Parotid gland (tissue), 1 donor: ENCODE measurements around a stretch of chr5.

- PRO-cap = no peak
Observed at GRCh38 chr5:170357661-170358619, 31.2 kb downstream of the KCNMB1 start.

GRCh38 chr5:170390687-170391172 is 1.6 kb upstream of the KCNMB1 start:
- PRO-cap = no peak

- PRO-cap = no peak
Observed at GRCh38 chr5:170767395-170768091, 16.0 kb upstream of the GABRP start.

DNA sequence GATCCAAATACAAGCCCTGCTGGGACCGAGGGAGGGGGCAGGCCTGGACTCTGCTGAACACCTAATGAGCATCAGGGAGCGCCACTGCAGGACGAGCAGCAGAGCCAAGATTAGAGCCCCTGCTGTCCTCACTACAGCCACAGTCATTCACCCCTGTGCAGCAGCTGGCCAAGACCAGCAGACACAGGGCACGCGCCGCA is 301 bp downstream of the GABRP start:
- PRO-cap = no peak

GRCh38 chr5:170862174-170862975 is 557 bp downstream of the RANBP17 start:
- PRO-cap = no peak

DNA sequence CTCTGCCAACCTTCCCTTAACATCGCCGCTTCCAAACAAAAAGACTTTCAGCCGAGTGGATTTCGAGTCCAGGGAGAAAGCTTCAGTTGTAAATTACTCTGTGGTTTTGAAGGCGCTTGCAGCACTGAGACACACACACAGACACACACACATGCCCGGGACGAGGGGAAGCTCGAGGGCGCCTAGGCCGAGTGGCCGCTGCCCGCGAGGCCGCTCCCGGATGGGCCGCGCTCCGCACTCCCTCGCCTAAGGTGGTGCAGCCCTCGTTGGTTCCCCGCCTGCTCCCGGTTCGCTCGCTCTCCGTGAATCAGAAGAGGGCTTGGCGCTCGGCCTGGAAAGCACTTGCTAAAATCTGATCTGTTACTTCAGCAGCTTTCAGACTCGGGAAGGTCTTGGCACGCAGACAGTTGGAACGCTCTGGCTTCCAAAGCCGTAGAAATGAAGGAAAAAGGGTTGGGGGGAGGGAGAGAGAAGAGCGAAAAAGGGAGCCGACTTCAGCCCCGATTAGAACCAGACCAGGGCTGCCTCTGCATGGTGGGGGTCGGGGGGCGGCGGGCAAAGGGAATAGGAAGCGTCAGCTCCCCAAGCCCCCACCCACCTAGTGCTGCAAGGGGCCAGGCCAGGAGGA is 1.5 kb downstream of the FGF18 start:
- PRO-cap = no peak

DNA sequence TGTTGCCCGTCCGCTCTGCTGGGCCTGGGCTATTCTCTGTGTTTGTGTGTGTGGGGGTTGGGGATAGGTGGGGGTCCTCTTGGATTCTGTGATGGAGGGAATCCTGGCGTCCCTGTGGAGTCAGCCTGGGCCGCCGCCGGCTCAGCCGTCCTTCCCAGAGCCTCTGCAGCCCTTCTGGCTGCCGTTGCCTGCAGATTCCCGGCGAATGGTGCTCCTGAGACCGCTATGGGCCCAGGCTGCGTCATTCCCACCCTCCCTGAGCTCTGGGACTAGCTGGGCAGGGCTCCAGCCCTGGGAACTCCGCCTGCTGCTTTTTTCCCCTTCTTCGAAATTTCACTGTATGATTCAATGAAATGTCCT is 64.3 kb downstream of the FGF18 start:
- PRO-cap = unidirectional peak, minus-strand start at position 165 of the sequence

DNA sequence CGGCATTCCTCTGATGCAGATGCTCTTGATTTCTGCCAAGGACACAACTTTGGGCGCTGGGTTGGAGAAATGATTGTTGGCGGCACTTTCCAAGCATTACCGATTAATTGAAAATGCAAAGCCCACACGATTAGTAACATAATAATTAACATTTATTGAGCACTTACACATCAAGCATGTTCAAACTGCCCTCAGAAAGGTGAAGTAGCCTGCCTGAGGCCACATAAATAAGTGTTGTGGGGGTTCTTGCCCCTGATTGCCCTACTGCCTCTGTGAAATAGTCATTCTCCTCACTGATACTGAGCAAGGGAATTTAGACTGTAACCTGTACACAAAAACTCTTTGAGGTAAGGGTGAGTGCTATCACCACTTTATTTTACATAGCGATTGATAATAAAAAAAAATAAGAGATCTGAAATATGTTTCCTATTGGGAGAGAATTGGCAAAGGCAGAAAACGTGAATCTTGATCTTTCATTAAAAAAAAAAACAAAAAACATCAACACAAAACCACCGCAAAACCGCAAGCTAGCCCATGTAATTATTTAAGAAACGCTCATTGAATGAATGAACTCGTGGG is 73.7 kb downstream of the FGF18 start:
- PRO-cap = no peak

DNA sequence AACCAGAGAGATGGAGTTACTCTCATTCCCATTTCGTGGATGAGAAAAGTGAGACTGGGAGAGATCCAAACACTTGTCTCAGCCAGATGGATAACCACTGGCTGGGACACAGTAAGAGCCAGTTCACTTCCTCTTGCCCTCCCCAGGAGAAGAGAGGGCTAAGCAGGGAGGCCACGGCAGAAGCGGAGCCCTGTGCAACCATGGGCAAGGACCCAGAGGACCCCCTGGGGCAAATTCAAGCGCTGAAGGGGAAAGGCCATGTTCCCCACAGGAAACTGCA is 137.3 kb upstream of the SMIM23 start:
- PRO-cap = no peak

DNA sequence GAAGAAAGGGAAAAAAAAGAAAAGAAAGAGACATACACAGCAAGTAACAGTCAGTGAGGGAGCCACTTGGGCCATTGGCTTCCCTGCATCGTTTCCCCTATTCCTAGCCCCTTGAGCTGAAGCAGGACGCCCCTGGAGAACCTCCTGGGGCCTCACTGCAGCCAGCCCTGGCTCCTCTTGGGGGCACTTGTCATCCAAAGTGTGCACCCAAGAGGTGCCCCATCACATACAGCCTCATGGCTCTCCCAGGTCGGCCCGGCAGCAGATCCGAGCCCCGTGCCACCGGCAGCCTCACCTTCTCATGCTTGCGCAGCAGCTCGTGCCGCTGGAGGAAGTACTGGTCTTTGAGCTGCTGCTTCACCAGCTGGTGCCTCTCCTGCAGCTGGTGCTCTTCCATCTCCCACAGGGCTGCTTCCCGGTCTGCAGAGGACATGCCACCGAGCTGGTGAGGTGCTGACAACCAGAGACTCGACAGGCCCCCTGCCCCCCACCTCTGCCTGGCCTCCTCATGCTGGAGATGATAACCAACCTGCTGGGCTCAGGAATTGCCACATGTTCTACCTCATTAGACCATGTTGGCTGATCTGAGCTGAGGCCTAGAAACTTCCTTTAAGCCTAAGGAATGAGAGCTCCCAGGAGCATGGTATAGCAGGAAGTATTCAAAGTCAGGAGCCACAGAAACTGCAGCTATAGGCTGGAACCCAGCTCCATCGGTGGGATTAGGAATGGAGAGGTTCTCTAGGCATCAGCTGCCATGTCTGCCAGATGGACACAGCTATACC is 50.8 kb upstream of the FBXW11 start:
- PRO-cap = no peak

DNA sequence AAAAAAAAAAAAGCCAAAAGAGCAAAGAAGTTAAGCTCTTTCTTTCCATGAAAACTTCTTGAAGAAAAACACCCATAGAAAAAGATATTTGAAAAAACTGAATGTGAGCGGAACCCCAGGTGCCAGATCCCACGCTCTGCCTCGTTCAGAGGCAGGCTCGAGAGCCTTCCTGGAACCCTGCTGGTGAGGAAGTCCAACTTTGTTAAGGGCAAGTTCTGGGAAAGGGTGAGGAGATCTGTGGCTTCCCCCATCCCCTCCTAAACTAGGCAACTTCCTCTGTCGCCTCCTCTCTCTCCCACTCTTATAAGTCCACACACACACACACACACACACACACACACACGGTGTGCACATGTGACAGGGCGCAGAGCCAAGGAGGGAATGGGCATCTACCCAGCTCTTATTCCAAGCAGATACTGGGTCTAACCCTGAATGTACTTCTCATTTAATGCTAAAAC is 72.2 kb upstream of the FBXW11 start:
- PRO-cap = no peak

DNA sequence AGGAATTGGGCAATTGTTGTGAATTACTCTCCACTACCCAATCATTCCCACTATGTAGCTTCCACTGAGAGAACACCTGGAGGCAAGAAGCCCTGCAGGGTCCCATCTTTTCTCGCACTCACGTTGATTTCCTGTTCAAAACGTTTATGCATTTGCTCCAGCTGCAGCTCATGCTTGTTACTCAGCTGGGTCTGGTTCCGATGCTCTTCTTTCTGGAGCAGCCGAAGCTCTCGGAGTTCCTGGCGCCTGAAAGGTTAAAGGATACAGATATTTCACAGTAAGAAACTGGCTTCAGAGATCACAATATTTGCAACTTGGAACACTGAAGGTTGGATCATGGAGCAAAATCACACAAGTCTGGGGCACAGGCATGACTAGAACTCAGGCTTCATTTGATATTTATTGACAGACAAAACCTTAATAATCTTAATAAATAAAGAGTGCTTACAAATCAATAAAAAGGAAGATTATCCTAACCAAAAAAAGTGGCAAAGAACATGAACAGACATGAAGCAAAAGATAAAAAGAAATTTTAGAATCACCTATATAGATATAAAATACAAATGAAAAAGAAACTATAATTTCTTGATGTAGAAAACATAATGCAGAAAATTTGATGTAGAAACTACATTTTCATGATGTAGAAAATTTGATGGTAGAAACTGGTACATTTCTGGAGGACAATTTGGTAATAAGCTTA is 76.6 kb upstream of the FBXW11 start:
- PRO-cap = no peak

DNA sequence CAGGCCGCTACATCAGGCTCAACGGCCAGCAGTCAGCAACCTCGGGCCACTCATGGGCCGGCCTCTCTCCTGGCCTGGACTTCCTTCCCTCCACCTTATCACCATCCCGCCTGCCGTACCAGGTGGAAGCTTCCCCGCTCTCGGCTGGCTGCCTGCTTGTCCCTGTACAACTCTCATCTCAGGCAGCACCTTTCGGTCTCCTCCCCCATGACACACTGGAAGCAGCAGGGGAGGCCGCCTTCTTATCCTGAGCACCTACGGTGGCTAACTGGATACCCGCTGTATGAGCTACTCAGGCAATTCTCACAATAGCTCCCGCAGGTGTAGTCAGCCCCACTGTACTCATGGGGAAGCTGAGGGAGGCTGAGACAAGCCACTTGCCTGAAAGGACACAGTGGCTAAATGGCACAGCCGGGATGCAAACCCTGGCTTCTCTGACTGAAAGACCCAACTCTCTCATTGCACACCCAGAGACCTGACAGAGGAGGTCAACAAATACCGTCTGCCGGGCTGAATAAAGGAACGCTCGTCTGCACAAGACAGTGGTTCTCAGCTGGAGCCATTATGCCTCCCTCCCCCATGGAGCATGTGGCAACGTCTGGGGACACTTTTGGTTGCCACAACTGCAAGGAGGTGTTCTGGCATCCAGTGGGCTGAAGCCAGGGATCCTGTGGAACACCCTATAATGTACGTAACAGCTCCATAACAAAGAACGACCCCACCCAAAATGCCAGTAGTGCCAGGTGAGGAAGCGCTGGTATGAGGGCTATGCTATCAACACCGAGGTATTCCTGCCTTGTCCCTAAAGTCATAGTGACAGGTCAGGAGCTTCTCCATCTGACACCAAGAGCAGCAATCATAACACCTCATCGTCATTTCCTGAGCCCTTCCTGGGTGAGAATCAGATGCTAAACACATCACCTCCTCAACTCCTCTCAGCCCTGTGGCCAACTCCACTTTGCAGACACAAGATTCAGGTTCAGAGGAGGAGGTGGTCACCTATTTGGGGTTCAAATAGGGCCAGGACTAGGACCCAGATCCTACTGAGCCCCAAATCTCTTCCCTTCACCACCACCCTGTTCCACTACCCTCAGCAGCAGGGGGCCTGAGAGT is 9.4 kb downstream of the STK10 start:
- PRO-cap = no peak

DNA sequence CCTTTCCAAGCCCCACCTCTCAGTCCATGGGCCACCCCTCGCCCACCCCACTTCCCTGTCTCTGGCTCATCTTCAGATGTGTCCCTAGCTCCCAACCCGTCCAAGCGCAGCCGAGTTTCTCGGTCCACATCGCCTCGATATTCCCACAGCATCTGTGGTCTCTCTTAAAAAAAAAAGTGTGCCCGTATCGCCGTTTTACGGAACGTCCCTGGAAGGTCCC is 784 bp downstream of the STK10 start:
- PRO-cap = no peak

- PRO-cap = bidirectional peak, plus-strand start at chr5:172284215, minus-strand start at chr5:172284086
Observed at GRCh38 chr5:172283953-172285062, 744 bp upstream of the UBTD2 start.

DNA sequence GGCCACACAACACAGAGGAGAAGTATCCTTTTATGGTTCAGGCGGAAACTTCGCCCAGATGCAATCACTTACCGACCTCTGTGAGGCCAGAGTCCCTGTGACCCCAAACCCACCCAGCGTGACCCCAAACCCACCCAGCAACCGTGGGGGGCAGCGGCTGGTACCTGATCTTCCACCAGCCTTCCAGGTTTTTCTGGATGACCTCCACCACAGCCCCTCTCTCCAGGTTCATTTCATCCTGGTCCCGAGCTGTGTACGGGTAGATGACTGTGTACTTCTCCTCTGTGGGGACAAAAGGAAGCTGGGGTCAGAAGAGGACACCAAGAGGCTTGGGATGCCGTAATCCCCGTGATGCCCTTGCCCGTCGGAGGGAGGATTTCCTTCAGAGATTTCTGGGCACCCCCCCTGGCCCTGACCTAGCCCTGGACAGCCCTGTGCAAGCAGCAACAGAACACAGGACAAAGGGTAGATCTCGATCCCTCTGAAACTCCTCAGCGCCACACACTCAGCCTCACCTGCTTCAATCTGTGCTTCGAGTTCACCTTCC is 70.2 kb upstream of the UBTD2 start:
- PRO-cap = no peak

DNA sequence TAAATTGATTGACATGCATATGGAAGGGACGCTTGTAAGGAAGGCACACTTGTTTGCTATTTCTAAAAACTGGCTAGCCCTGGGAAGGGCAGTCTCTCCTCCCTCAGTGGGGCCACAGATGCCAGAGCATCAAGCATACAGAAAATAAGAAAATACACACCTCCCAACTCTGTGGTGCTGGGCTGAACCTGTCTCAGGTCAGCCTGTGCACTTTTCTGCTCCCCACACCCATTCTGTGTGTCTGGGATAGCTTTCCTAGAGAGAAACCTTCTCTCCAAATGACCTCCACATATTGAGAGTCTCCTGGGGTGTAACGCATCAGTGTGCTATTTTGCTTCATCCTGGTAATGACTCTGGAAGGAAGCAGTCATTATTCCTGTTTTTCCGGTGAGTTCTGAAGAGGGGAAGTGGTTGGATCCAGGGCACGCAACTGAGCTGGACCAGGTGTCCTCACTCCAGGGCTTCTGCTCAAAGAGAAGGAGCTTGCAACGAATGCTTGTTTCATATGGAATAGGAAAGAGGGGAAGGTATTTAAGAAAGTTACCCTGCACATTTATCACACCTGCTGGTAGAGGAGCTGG is 73.2 kb upstream of the SH3PXD2B start:
- PRO-cap = bidirectional peak, plus-strand start at position 397 of the sequence, minus-strand start at position 294 of the sequence

- PRO-cap = no peak
Observed at GRCh38 chr5:172533475-172534334, 79.4 kb upstream of the SH3PXD2B start.

GRCh38 chr5:172643341-172643969 is 2.4 kb downstream of the NEURL1B start:
- PRO-cap = no peak

- PRO-cap = no peak
Observed at GRCh38 chr5:172644126-172644735, 3.2 kb downstream of the NEURL1B start.